CMK (cell line): Measurements from ENCODE around the genes CUL2 and ANKRD30A.

GRCh38 chr10:33336516-33337300 is 2.2 kb upstream of the NRP1 start:
- RRBS = 95% methylated on average over 32 of the region's 70 CpGs

DNA sequence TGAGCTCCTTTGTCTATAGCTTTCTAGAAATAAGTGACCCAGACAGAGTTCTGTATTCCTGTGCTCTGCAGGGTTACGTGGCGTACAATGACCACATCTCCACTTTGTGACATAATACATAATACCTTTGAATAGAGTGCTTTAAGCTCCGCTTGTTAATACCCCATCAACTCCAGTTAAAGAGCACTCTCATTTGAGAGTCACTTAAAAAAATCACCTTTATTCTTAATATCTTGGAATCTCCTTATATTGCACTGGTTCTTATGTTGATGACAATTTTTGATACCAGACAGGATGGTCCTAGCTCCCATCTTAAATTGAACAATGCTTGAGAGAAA is 619.0 kb downstream of the PARD3 start:
- RRBS = no CpG with 5 or more reads among the region's 3 CpGs

GRCh38 chr10:34813657-34814500 is 1.2 kb downstream of the PARD3 start:
- RRBS = no CpG with 5 or more reads among the region's 42 CpGs

GRCh38 chr10:35090111-35091015 is at the start of gene CUL2:
CUL2 (minus strand) TSS chr10:35090341.
- RRBS = 1% methylated on average over 38 of the region's 64 CpGs

DNA sequence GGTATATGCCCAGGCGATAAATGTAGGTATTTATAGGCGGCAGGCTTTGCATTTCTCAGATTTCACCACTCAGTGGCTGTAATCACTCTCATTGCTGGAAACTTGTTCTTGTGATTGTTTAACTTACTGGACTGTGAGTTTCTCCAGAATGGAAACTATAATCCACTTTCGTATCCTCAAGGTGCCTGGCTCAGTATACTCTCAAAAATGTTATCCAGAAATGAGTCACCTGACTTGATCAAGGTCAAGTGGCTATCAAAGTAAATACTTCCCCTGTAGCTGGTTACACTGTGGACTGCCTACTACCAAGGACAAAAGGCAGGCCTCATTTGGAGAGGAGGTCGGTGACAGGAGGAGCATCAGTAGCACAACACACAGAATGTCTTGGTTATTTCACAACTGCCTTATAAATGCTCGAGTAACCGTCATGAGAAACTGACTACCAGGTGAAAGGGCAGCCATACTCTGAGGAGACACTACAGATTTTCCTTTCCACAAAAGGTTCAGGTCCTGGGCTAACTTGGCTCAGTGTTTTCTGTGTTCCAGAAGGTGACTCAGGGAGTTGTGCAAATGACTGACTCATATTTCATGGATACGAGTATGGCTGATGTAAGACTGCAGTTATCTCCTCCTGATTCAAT is 4.4 kb upstream of the CCNY start:
- RRBS = no CpG with 5 or more reads among the region's 7 CpGs

- RRBS = no CpG with 5 or more reads among the region's 3 CpGs
These were observed 5.0 kb downstream of the CCNY start for GRCh38 chr10:35341365-35341669.

- RRBS = no CpG with 5 or more reads among the region's 19 CpGs
These were observed 71.3 kb downstream of the CCNY start for GRCh38 chr10:35407467-35408155.

DNA sequence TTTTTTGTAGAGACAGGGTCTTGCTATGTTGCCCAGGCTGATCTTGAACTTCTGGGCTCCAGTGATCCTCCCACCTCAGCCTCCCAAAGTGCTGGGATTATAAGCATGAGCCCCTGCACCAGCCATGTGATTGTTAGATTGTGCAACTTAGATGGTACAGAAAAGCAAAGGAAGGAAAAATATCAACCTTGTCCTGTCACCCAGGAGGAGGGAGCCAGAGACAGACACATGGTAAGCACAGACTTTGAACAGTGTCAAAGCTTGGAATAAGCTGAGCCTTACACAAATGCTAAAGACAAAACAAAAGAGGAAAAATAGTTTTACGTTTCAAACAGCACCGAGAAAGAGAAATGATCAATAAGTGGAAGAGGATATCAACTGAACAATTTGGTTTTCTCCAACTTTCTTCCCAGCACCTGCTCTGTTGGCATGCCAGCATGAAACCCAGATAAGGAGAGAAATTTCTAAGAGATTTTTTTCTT is 73.7 kb downstream of the CCNY start:
- RRBS = no CpG with 5 or more reads among the region's 2 CpGs

GRCh38 chr10:35411855-35412375 is 75.6 kb downstream of the CCNY start:
- RRBS = no CpG with 5 or more reads among the region's 1 CpG

- RRBS = no CpG with 5 or more reads among the region's 4 CpGs
These were observed 87.2 kb downstream of the CCNY start for GRCh38 chr10:35423480-35423903.

DNA sequence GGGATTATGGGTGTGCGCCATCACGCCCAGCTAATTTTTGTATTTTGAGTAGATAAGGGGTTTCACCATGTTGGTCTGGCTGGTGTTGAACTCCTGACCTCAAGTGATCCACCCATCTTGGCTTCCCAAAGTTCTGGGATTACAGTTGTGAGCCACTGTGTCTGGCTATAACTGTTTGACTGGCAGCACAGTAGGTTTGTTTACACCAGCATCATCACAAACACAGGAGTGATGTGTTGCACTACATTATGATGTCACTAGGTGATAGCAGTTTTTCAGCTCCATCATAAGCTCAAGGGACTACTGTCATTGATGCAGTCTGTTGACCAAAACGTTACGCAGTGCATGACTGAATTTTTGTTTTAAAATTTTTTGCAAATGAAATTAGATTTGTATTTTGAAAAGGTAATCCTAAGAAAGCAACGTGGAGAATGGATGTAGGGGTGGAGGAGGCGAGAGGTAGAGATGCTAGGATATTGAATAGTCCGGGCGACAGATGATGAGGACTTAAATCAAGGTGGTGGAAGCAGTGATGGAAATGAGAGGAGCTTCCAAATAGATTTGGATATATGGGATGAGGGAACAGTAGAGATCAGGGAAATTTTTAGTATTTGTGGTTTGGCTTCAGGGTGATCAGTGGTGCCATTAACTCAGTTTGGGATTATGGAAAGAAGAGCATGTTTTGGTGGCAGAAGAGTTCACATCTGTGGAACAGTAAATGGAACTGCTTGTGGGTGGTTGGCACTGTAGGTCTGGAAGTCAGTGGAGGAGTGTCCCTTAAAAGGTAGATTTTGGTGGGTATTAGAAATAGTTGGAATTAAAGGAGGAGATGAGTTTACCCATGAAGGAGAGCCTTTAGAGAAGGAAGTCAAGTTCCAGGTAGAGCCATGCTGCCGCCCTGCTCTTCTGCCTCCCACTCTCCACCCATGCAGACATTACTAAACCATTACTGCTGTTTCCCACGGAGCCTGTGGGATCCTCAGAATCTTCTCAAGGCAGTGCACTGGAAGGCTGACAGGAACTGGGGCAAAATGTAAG is 108.4 kb downstream of the CCNY start:
- RRBS = no CpG with 5 or more reads among the region's 10 CpGs

GRCh38 chr10:35449237-35450096 is 113.2 kb downstream of the CCNY start:
- RRBS = no CpG with 5 or more reads among the region's 14 CpGs

DNA sequence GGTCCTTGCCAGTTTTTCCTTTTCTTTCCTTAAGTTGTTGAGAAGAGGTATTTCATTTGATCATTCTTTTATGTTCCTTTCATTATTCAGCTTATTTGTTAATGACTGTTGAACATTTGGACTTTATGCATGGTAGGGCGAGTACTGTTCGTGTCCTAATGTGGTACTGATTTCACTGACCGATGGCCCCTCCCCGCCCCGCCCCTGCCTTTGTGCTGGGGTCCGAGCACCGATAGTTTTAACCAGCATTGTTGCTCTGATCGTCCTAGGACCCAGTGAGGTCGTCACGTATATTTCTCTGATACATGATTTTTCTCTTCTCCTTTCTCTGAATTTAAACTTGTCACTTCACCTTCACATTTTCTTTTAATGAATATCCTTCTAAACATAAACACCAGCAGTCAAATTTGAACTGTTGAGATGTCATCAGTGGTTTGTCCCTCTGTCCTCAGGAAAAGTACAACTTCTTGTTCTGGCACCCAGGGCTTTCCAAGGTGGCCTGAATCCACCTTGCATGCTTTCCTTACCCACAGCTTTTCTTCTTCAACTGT is 128.9 kb downstream of the CCNY start:
- RRBS = no CpG with 5 or more reads among the region's 10 CpGs

- RRBS = no CpG with 5 or more reads among the region's 29 CpGs
These were observed 131.1 kb upstream of the GJD4 start for GRCh38 chr10:35473886-35474658.

DNA sequence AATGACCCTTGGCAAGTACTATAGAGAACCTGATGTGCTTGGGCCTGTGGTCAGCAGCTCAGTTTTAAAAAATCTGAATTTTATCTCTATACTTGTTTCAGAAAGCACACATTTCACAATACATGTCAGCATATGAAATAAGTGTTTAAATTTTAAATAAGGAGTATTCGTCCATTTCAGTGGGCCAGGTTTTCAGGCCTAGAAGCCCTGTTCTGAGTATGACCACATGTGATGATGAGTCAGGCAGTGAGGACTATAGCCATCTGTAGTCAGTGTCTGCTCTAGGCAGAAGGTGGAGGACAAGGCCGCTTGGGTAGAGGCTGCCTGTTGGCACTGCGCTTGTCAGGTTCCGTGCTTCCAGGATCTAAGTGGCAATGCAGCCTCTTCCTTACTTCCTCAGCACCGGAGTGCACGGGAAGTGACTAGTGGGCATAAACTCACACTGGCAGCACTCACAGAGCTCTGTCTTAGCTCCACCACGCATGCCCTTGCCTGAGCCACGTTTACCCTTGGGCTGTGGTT is 87.8 kb upstream of the GJD4 start:
- RRBS = no CpG with 5 or more reads among the region's 8 CpGs

DNA sequence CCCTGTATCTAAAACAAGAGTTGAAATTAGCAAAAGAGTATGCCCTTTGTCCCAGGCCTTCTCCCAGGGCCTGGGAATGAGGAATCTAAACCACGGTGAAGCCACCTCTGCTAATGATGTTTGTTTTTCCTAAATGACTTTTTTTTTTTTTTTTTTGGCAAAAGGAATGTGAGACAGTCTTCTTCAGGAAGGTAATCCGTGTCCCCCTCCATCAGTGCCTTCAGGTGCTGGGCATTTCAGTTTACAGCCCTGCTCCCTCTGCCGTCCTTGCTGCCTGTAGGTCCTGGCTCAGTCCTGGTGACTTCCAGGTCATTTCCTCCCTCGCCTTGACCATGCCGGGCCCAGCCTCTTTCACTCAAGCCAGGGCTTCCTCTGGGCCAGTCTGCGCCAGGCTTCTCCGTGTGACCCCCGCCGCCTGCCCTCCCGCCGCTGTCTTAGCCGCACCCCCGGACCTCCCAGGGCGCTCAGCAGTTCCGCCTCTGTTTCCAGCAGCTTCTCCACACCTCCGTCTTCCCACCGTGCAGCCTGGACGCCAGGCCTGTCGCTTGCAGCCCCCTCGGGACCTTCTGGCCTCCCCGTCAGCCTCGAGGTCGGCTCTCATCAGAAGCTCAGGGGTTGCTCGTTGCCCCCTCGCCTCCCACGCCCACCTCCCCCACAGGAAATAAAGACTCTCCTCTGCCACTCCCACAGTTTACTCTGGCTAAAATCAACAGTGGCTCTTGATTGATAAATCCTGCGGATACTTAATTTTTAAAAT is 122.9 kb upstream of the FZD8 start:
- RRBS = 60% methylated on average over 1 of the region's 27 CpGs

DNA sequence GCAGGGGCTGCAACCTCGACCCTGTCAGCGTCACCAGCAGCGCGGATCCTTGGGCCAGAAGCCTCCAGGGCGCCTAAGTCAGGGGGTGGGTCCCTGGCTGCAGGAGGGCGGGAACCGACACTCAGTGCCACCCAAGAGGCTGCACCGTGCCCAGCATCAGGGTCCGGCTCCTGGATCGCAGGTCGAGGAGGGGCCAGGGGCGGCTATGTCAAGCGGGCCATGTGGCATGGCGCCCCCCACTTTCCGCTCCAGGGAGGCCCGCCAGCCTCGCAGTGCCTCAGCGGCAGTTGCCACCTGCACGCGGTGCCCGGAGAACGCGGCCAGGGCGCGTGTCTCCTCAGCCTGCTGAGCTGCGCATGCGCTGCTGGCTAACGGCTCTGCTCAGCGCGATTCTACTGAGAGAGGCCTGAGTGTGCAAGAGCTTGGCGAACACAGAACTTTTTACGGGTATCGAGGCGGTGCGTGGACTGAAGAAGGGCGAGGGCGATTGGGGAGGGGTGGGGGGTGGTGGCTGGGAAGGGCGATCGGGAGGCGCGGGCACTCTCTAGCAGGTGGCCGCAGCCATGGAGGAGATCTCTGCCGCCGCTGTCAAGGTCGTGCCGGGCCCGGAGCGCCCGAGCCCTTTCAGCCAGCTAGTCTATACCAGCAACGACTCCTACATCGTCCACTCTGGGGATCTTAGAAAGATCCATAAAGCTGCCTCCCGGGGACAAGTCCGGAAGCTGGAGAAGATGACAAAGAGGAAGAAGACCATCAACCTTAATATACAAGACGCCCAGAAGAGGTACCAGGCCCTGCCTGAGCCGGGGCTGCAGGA is at the start of gene ANKRD30A:
Gene ANKRD30A, plus strand, starts transcription at position 374 of the 817 bp plus-strand sequence.
- RRBS = 91% methylated on average over 6 of the region's 55 CpGs

- RRBS = no CpG with 5 or more reads among the region's 2 CpGs
These were observed 11.9 kb downstream of the ZNF37A start for GRCh38 chr10:38105873-38106529.